Anterior vena cava (tissue), 1 donor: ENCODE data around the genes CD40LG, ARHGEF6, FGF13, MCF2, SPANXB1 and SPANXN2.

DNA sequence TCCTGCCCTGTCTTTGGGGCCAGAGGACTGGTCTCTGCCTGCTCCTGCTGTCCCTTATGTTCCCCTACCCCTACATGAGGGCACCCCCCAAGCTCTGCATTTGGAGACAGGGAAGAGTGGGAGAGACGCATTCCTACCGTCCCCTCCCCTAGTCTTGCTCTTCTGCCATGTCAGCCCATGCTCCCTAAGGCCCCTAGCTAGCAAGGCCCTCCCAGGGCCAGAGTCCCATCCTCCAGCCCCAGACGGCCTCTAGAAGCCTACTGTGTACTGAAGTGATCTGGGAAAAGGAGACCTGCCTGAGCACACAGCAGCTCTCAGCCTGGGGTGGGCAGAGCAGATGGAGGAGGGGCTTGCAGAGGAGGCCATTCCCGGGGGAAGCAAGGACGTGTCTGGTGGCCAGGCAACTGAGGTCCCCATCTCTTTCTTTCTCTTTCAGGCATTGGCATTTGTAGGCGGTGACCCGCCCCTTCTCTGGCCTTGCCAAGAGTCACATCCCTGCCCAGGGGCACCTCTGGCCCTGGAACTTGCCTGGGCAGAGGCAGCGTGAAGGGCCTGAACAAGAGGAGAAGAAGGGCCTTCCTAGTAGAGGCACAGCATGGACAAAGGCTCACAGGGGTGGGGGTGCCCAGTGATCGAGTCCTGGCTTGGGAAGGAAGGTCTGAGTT, 1.6 kb downstream of the SMIM10L2A start:
- PRO-cap: no peak

DNA sequence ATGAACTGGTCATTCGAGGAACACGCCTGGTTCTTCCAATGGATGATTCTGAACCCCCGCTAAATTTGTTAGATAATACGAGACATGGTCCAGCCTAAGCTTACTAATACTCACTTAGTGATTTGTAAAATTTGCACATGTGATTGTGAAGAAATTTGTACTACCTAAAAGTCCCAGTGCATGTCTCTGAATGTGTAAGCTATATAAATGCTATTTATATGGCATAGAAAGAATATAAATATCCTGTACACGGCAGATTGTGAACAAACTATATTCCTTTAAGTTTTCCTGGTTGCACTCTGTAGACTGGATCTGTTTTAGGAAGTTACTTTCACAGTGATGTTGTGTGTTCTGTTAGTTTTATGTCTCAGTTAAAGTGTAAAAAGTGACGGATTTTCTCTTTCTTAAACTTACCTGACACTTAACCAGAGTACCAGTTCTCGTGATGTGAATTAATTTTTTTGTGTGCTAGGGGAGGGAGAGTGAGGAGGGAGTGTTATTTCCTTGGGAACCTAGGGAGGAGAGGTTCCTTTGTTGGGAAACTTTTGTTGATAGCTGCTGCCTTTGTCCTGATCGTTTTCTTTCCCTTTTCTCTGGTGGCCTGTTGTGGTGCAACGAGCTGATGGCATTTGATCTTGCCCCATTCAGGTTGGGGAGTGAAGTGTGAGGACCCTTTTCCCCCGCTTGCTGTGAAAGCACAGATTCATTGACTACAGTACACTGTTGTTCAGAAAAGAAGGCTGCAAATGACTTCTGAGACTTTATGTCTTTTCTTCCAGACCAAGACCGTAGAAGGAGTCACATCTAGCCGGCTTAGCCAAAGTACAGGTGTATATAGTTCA, 59.6 kb downstream of the SLC9A6 start:
- PRO-cap: no peak

GRCh38 chrX:136166036-136166824, 30.6 kb upstream of the FHL1 start:
- PRO-cap: no peak

DNA sequence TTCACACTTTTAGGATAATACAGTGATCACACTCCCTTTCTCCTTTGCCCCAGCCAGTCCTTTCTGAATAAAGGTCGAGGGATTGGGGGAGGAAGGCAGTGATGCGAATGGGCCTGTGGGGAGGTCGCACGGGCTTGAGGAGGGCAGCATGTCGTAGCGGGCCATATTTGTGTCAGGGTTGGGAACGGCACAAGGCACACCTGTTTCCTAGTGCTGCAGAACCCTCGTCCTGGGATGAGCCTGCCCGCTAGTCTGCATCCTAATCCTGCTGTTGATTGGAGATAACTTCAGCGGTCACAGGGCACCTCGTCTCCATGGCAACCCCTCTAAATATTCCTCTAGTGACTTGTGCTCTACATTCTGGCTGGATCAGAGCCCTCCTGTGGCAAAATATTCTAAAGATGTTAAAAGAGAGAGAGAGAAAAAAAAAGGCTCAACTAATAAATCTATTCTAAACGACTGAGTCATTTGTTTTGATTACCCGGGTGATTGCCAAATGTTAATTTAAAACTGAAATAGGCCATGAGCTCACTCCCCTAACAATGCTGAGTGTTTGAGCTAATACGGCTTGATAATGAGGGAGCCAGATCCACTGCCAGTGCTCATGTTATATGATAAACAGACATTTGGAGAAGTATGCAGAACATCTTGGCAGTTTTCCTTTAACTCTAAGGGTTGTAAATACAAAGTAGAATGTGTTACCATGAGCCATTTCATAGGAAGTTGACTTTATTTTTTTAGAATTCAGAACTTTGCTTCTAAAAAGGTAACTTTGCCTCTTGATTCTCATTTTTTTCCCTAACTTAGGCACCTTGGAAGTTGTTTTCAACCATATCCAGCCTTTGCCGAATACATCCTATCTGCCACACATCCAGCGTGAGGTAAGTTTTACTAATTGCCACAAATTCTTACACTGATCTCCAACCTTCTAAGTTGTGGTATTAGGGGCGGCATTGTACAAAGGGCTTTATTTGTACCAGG, 27.5 kb upstream of the FHL1 start:
- PRO-cap: unidirectional peak, minus-strand start at position 236 of the sequence; bidirectional peak, plus-strand start at position 571 of the sequence, minus-strand start at position 256 of the sequence

DNA sequence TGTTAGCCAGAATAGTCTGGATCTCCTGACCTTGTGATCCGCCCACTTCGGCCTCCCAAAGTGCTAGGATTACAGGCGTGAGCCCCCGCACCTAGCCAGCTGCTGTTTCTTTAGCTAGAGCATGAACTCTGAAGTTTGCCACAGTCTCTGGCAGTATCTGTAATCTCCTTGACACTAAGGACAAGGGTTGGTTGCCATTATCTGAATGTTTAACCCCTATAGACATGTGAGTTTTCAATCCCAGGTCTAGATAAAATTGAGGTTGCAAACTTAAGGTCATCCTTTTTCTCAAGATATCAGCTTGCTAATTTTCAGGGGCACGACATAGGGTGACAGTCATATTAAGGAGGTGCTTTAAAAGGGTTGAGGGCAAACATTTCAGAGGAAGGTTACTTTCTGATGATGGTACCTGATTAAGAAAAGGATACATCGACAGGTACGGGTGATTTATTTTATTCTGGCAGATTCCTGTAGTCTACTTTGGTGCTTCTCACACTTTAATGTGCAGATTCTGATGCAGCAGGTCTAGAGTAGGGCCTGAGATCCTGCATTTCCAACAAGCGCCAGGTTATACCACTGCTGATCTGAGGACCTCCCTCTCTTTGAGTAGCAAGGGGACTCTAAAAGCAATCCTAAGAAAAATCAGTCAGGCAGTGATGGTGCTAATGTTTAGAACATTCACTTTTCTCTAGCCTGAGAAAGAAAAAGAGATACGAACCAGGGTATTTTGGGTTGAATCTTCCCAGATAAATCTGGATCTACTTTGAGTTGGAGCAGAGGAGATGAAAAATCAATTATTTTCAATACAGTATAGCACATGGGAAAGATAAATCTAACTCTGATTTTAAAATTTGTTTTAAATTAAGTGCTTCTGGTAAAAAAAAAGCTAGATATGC, 22.7 kb upstream of the FHL1 start:
- PRO-cap: no peak

DNA sequence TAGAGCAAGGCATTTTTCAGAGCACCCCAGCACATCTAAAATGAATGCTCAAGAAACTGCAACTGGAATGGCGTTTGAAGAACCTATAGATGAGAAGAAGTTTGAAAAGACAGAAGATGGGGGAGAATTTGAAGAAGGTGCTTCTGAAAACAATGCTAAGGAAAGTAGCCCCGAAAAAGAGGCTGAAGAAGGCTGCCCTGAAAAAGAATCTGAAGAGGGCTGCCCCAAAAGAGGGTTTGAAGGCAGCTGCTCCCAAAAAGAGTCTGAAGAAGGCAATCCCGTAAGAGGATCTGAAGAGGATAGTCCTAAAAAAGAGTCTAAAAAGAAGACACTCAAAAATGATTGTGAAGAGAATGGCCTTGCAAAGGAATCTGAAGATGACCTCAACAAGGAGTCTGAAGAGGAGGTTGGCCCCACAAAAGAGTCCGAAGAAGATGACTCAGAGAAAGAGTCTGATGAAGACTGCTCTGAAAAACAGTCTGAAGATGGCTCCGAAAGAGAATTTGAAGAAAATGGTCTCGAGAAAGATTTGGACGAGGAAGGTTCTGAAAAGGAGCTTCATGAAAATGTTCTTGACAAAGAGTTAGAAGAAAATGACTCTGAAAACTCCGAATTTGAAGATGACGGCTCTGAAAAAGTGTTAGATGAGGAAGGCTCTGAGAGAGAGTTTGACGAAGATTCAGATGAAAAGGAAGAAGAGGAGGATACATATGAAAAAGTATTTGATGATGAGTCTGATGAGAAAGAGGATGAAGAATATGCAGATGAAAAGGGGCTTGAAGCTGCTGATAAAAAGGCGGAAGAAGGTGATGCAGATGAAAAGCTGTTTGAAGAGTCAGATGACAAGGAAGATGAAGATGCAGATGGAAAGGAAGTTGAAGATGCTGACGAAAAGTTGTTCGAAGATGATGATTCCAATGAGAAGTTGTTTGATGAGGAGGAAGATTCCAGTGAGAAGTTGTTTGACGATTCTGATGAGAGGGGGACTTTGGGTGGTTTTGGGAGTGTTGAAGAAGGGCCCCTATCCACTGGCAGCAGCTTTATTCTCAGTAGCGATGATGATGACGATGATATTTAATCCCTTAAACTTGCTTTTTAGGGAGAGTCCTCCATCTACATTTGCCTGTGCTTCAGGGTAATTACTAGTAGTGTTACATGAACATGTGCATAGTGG, 13.9 kb downstream of the HTATSF1 start:
- PRO-cap: no peak

GRCh38 chrX:136586513-136586835, 54.5 kb downstream of the VGLL1 start:
- PRO-cap: no peak

DNA sequence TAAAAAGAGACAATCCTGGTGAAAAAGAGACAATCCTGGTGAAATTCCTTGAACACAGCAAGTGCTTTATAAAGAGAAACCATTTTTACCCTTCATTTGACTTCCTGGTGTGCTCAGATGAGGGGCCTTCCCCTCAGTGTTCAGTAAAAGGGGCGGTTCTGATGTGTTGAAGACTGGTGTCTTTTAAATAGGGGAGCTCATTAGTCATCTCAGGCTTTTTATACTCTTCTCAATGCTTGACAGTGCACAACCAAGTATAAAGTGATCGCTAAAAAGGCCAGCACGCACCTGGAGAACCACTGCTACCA, 30.7 kb upstream of the CD40LG start:
- PRO-cap: no peak

- PRO-cap: no peak
Measured at GRCh38 chrX:136648045-136648475, at the start of gene CD40LG. TSS of gene CD40LG (plus strand) at chrX:136648158.

- PRO-cap: no peak
Measured at GRCh38 chrX:136779107-136779937, 1.4 kb downstream of the ARHGEF6 start.

DNA sequence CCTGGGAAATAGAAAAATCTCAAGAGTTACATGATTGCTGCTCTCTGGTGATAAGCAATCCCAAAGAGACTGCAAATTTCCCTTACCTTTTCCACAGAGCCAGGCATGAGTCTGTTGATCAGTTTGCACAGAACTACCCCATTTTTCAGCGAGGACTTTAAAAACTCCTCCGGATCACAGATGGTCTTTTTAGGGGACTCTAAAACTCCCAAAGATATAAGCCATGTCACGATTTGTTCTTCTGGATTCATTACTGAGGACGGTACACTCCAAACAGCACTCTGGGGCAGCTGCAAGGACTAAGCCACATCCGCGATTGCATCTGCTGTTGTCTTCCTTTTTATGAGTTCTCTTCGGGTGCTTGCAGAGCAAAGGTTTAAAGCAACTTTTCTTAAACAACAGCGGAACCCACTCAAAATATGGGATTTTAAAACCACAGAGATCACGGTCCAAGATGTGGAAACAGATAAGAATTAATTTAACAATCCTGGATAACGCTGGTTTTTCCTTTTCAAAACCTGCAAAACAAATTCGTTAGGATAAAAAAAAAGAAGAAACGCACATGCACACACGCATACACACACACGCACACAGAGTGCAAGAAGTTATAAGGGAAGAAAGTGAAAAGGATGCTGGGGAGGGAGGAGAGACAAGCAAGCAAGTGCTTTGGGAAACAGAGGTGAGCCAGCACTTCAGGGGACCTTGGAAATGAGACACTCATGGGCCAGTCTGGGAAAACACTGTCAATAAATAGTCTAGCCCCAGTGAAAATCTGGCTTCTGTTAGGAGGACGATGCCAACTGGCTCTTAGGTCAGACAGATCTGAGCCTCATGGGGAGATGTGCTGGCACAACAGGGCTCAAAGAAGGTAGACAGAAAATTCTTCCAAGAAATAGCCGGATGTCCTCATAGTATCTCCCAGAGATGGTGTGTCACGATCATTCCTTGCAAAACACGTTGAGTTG, at the start of gene ARHGEF6:
Gene ARHGEF6, minus strand, starts transcription at position 301 of the 965 bp plus-strand sequence.
- PRO-cap: unidirectional peak, minus-strand start at position 318 of the sequence

- PRO-cap: no peak
Measured at GRCh38 chrX:136868353-136869409, 11.8 kb downstream of the RBMX start.

GRCh38 chrX:138710712-138712054, at the start of gene FGF13:
TSS of gene FGF13 (minus strand) at chrX:138711717.
- PRO-cap: bidirectional peak, plus-strand start at chrX:138711492, minus-strand start at chrX:138711341; unidirectional peak, minus-strand start at chrX:138711717

DNA sequence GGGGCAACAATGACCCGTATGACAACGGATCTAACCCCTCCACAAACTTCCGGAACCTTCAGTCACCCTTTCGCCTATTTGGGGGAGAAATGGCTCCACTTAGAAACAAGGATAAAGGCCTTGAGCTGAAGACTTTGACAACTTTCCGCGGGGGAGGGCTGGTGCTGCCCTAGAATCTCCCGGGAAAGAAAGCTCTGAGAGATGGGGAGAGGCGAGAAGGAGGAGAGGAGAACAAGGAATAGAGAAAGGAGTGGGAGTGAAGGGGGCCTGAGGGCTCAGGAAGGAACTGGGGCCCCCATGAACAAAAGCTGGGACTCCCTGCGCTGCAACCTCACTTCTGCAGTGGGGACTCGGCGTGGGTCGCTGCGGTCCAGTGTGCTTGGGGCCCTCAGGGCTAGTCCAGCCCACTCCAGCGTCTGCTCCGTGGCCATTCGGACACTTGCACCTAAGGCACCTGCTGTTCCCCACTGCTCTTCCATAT, 328.0 kb upstream of the F9 start:
- PRO-cap: no peak

- PRO-cap: no peak
Measured at GRCh38 chrX:139533276-139533812, 2.8 kb downstream of the F9 start.

- PRO-cap: no peak
Measured at GRCh38 chrX:139707870-139708463, at the start of gene MCF2. TSS of gene MCF2 (minus strand) at chrX:139708167.

- PRO-cap: no peak
Measured at GRCh38 chrX:141002506-141002748, at the start of gene SPANXB1. TSS of gene SPANXB1 (plus strand) at chrX:141002594.

DNA sequence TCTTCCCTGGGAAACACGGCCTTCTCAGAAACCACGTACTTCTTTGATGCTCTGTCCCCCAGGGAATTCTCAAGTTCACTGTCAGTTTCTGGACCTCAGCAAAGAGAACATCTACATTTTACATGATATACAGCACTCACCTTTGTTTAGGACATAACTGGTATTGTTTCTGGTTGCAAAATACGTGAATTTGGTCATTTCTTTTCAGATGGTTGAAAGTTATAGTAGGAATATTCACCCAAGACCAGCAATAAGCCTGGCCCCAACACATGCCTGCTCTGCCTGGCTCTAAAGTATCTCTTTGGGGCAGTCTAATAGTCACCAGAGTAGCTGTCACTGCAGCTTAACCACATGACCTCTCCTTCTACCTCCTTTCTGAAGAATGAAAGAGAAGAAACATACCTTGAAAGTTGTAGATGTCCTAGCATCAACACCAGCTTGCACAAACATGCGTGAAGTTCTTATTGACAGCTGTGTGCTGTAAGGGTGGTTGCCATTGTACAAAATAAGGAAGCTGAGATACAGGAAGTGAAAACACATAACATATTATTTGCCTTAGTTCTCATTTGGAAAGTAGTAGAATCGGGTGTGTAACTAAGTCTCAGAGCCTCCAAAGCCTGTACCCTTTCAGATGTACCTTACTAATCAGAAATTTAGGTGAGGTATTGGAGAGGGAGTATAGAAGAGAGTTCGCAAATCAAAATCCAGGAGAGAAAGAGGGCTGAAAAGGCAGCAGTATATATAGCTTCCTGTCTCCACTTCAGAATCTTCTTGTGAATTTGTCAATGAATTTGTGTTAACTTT, 48.2 kb upstream of the SPANXN4 start:
- PRO-cap: no peak

DNA sequence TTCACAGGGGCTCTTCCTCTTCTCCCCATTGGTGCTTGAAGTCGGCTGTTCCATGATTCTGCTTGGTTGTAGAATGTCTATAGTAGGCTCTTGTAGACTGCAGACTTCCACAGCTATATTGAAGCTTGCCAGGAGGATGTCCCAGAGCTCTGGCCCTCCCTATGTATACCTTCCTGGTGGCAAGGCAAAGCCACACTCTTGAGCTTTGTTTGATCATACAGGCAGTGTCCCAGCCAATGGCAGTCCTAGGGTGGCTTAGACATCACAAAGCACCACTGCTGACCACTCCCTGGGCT, at the start of gene SPANXN2:
Gene SPANXN2, minus strand, starts transcription at position 138 of the 296 bp plus-strand sequence.
- PRO-cap: no peak

DNA sequence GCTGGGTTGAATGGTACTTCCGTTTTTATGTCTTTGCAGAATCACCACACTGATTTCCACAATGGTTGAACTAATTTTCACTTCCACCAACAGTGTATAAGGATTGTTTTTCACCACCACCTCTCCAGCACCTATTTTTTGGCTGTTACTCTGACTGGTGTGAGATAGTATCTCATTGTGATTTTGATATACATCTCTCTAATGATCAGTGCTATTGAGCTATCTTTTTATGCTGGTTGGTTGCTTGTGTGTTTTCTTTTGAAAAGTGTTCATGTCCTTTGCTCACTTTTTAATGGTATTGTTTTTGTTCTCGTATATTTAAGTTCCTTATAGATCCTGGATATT, 584.4 kb upstream of the SPANXN1 start:
- PRO-cap: no peak